Breast epithelium (tissue), 2 donors: ENCODE results near the genes SLC17A1, H1-1, H2AC6, H3C6 and H4C7.

DNA sequence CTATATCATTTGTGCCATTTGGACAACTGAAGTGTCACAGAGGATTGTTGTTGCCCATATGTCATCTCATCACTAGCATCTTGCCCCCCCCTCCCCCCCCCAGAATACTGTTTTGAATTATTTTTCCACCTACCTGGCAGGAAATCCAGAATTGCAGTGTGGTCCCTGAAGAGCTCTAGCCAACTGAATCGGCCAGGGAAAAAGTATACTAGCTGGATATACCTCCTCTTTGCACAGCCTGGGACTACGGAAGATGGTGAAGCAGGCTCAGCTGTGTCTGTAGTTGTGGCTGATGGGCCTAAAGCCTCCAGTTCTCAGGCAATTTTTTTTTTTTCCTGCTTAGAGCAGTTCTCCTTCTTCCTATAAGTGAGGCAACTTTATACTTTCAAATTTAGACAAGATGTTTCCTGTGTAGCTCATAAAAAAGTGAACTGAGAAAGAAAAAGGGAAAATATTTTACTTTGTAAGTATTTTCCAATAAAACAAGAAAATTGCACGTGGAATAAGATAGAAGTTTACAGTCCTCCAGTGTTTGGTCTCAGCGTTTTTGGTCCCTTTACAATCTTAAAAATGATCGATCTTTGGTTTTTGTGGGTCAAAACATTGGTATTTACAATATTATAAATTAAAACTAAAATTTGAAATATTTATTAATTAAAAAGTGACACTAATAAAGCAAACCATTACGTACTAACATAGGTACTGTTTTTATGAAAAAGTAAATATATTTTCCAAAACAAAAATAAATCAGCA is 172.9 kb downstream of the CARMIL1 start:
- PRO-cap: unidirectional peak, minus-strand start at position 285 of the sequence
- RAMPAGE, long total RNA, 2 experiments: no peak in any of the 2 experiments

DNA sequence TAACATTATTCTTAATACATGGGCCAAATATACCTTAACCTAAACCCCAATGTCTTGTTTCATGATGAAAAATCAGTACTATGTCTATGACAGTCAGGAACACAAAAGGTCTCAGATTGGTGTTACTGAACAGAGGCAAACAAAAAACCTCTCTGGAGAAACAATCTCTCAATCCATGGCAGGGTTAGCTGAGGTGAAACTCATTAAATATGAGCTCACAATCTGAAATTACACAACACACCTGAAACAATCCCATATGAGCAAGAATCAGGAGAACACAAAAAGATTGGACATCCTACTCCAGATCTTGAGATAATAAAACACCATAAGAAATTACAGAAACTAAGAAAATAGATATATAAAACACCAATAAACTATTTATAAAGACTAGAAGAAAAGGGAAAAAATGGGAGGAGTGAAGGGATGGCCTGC is 6.5 kb upstream of the SLC17A4 start:
- PRO-cap: no peak
- RAMPAGE, long total RNA, 2 experiments: no peak in any of the 2 experiments

- PRO-cap: no peak
- RAMPAGE, long total RNA, 2 experiments: no peak in any of the 2 experiments
Measured at GRCh38 chr6:25831715-25832465, at the start of gene SLC17A1. Gene SLC17A1 (minus strand): TSS chr6:25832052.

DNA sequence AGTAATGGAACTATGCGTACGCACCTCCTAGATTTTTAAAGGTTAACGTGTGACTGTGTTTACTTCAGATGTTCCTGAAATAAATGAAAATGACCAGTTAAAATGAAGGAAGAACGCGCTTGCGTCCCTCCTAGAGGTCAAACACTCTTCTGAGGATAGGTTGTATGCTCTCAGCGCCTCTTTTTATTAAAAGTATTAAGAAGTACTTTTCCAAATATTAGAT is 24.6 kb downstream of the H1-1 start:
- PRO-cap: no peak
- RAMPAGE, long total RNA, 2 experiments: no peak in any of the 2 experiments

DNA sequence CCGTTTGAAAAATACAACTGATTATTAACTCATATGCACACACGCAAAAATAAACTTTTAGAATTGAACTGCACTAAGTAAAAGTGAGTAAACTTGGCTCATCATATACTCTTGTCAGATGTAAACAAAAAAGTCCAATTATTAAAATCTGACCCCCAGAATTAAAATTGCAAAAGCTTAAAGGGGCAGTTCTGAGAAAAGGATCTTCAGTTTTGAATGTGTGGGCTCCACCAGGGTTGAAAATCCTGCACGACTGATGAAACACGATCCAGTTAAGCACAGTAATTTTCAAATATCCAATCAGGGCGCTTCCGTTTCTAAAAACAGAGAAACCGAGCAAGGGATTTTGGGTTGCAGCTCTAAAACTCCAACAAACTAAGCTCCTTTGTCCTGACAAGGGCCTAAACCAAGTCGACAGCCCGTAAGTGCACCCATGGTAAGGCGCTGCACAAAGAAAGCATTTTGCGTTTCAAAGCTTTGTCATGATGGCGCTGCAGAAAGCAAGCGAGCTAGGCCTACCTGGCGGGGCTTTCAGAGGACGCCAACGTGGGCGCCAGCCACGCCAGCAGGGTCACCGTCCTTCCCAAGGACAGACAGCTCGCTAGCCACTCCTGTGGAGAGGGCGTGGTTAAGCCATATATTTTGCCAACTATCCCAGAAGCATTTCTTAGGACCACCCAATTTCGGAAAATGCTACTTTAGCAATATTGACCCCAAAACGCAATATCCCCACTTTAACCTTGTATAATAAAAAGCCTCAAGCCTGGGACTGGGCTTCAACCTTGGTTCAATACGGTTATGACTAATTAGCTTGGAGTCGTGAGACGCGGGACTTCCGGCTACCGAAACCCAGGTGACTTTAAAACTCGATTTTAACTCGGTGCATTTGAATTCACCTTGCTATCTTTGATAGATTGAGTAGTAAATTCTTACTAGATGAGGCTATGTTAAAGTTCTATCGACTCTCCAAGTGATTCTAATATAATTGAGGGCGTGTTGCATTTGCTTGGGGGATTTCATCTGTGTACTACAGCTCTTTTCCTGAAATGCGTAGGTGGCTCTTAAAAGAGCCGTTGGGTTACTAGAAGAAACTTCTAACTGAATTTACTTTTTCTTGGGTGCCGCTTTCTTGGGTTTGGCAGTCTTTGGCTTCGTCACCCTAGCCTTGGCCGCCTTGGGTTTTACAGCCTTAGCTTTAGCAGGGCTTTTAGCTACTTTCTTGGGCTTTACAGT is 1.2 kb downstream of the H1-1 start:
- PRO-cap: no peak
- RAMPAGE, long total RNA, 2 experiments: no peak in any of the 2 experiments

DNA sequence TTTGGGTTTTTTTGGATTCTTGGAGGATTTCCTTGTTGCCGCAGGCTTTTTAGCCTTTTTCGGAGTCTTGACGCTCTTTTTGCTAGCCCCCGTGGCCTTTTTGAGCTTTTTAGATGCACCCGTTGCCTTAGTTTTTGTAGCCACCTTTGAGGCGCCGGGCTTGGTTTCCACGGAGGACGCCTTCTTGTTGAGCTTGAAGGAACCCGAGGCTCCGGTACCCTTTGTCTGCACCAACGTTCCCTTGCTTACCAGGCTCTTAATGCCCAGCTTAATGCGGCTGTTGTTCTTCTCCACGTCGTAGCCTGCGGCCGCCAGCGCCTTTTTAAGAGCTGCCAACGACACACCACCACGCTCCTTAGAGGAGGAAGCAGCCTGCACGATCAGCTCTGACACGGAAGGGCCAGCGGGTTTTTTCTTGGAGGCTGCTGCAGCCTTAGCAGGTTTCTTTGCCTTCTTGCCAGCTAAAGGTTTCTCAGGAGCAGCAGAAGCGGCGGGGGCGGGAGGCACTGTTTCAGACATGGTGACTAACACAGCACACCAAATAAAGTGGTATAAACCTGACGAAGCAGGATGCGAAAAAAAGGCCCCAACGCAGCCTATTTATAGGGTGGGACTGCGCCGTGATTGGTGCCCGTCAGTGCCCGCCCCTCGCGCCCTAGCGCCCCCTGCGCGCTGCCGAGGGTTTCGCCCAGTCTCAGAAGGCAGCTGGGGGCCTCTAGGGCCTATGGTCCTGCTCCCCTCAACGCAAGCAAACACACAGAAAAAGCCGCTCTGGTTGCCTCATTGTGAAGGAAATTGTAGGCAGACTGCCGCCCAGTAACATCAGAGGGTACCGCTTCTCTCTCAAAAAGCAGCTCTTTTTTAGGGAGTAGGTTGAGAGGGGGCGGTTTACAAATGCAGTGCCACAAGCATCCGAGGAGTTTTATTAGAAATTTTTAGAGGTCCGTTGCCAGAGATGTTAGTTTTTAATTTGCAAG is at the start of gene H1-1:
Gene H1-1, minus strand, starts transcription at position 574 of the 977 bp plus-strand sequence.
- PRO-cap: no peak
- RAMPAGE, long total RNA, 2 experiments: no peak in any of the 2 experiments

DNA sequence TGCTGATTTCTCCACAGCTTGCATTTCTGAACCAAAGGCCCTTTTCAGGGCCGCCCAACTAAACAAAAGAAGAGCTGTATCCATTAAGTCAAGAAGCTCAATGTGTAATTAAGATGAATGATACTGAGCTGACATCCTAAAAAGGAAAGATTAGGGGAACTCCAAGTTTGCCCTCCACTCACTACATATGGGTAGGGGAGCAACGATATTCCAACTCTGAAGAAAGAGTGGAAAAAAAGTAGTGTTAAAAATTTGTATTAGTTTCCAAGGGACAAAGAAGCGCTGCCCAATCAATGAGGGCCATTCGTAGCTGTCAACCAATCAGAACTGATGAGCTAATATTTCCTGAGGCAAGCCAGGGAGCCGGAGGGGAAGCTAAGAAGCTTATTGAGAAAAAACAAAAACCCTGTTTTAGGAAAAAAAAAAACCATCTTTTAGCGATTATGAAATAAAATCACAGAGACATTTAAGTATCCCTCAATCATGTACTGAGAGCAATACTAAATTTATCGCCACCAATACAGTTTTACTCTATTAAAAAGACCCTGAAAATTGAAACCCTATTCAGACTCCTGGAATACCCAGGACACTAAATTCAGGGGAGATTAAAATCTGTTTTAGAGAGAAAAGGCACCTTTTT is 665 bp downstream of the H4C1 start:
- PRO-cap: unidirectional peak, minus-strand start at position 227 of the sequence
- RAMPAGE, long total RNA, 2 experiments: no peak in any of the 2 experiments

DNA sequence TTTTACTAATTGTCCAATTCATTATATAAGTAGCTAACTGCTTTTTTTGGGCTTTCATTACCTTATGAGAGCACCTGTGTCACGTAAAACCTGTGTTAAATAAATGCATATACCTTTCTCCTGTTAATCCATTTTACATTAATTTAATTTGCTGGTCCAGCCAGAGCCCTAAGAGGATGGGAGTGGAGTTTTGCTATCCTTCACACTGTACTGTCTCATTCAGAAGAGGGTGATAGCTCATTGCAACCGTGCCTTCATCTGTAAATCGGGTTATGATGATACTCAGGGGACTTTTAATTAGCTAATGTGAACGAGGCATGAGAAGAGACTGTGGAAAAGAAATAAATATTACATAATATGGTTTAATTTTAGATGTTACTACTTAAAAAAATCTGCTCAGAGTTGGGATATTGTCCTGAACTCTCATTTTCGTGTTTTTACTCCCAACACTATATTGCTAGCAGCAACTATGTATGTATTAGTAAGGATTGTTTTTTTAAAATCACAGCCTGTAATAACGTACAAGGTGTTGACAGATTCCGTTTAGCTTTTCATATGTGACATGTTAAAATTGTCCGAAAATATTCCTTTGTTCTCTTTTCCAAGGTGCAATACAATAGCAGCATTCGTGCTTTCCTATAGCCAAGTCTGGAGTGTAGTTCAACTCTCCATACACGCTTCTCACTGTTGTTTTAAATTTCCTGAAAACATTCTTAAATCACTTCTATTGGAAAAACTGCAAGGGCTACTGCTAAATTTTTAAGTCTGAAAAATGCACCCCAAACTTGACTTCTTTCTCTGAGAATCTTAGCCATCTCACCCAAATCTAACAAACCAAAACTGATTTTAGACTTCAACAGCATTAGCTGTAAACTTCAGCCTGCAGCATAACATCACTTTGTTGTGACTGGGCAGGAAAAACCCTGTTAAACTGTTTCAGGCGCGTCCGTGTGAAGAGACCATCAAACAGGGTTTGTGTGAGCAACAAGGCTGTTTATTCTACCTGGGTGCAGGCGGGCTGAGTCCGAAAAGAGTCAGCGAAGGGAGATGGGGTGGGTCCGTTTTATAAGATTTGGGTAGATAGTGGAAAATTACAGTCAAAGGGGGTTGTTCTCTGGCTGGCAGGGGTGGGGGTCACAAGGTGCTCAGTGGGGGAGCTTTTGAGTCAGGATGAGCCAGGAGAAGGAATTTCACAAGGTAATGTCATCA is 1.2 kb upstream of the H4C2 start:
- PRO-cap: no peak
- RAMPAGE, long total RNA, 2 experiments: no peak in any of the 2 experiments

DNA sequence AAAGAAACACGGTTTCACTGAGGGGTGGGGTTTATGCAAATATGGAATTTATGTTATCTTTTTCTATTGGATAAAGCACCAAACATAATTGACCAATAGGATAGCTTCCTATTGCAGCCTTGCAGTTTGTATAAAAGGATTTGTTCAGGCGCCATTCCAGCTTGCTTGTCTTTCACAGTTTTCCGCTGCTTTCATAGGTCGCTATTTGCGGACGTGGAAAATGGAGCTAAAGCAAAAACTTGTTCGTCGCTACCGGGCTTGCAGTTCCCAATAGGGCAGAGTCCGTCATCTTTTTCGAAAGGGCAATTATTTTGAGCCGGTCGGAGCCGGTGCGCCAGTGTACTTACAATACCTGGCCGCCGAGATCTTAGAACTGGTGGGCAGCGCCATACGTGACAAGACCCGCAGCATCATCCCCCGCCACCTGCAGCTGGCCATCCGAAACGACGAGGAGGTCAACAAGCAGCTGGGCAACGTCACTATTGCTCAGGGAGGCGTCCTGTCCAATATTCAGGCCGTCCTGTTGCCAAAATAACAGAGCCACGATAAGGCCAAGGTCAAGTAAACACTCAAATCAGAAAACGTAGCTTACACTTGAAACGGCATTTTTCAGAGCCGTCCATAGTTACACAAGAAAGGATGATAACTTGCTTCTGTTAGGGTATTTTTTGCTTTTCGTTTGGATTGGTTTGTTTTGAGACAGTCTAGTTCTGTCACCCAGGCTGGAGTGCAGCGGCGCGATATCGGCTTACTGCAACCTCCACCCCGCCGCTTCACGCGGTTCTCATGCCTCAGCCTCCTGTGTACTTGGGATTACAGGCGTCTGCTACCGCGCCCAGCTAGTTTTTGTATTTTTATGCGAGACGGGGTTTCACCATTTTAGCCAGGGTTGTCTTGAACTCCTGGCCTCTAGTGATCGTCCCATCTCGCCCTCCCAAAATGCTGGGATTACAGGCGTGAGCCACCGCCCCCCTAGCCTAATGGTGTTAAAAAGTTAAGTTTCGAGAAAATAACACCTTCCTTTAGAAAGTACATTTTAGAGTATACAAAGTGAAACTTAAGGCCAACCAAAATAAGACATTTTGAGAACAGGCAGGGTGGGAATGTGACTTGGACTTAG is 640 bp upstream of the H2BC3 start:
- PRO-cap: bidirectional peak, plus-strand start at position 159 of the sequence, minus-strand start outside the sequence; bidirectional peak, plus-strand start at position 476 of the sequence, minus-strand start at position 432 of the sequence; unidirectional peak, minus-strand start at position 788 of the sequence
- RAMPAGE, long total RNA, 2 experiments: no peak in any of the 2 experiments

DNA sequence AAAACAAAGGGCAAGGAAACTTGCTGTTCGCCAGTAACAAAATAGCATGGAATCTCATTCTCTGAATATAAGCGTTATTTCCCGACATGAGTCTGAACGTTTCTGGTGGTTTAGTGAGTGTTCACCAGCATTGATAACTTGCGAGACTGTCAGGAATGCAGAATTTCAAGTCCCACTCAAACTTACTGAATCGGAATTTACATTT is 369 bp upstream of the H3C3 start:
- PRO-cap: no peak
- RAMPAGE, long total RNA, 2 experiments: no peak in any of the 2 experiments

DNA sequence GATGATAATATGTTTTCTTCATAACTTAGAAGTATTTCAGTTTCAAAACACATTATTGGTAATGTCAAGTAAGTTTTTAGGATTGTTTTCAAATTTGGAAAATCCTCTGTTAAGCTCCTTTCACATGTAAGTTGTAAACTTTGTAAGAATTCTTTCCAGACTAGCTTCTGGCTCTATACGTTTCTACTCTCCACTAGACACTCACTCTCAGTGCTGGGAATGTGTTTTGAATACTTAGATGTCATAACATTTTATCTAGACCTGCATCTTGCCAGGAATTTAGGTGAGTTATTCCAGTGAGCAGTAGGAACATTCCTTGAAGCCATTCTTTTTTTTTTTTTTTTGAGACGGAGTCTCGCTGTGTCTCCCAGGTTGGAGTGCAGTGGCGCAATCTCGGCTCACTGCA is 1.7 kb downstream of the H3C3 start:
- PRO-cap: no peak
- RAMPAGE, long total RNA, 2 experiments: no peak in any of the 2 experiments

- PRO-cap: no peak
- RAMPAGE, long total RNA, 2 experiments: no peak in any of the 2 experiments
Measured at GRCh38 chr6:26103185-26103551, 565 bp upstream of the H4C3 start.

DNA sequence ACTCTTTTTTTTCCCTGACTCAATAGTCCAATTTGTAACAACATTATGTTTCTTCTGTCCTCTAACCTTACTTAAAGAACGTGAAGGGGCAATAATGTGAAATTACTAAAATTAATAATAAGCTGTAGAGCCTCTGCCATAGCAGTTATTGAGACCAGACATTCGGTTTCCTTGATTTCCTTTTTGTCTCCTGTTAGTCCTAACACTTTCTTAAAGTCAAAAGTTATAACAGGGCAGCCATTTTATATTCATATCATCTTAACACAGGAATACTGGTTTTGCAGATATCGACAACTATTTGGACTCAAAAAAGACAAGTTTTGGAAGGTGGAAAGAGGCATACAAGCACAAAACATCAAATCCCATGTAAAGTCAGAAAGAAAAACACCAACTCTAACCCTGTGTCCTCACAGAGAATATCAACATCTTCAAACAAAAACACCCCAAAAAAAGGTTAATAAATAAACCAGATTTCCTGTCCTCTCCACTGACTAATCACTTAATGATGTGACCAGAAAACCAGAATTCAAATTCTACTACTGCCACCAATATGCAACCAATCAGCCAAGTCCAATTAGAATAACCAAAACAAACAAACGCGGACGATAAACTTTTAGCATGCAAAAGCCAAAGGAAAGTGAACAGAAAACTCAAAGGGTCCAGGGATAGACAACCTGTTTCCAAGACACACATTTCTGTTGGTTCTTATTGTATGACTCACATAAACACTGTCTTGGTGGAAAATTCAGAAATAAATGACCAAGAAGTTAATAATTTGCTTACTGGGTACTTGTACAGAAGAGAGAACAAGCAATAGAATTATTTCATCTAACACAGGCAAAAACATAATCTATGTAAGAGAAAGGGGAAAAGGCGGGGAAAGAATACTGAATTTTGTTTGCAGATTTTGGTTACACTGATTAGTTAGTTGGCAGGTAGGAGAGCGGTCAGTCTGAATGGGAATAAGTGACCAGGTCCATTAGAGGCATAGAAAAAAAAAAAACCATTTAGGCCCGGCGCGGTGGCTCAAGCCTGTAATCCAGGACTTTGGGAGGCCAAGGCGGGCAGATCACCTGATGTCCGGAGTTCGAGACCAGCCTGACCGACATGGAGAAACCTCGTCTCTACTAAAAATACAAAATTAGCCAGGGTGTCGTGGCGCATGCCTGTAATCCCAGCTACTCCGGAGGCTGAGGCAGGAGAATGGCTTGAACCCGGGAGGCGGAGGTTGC is 2.5 kb downstream of the H2BC4 start:
- PRO-cap: no peak
- RAMPAGE, long total RNA, 2 experiments: no peak in any of the 2 experiments

- PRO-cap: bidirectional peak, plus-strand start at chr6:26124172, minus-strand start at chr6:26123926; unidirectional peak, plus-strand start at chr6:26124355
- RAMPAGE, long total RNA, 2 experiments: no peak in any of the 2 experiments
Measured at GRCh38 chr6:26124025-26125141, at the start of gene H2AC6. Gene H2AC6 (plus strand): TSS chr6:26124172.

DNA sequence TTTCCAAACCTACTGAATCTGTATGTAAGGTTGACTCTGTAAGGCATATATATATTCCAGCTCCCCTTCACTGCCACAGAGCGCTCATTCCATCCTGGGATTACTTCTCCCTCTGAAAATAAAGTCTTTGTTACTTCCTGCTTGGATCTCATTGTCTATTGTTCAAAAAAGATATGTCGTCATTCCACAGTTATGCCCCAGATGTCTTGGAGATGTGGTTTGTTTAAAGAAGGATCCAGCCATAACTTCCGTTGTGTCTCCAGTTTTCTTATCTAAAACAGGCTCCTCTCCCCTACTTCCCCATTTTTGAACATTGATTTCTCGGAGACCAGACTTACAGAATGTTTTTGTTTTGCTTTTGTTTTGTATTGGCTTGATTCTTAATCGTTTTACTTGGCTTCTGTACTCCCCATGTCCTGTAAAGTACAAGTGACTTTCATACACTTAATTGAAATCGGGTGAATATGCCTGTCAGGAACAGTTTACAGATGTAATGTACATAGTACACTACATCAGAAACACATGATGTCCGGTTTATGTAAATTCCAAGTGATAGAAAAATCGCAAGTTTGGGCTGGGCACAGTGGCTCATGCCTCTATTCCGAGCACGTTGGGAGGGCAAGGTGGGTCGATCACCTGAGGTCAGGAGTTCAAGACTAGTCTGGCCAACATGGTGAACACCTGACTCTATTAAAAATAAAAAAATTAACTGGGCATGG is 1.6 kb downstream of the H4C5 start:
- PRO-cap: bidirectional peak, plus-strand start at position 303 of the sequence, minus-strand start at position 114 of the sequence
- RAMPAGE, long total RNA, 2 experiments: start-site peak on the minus strand in 2 of 2 experiments, centred at positions 113 to 123 of the sequence, 8 to 137 reads per replicate

- PRO-cap: no peak
- RAMPAGE, long total RNA, 2 experiments: no peak in any of the 2 experiments
Measured at GRCh38 chr6:26215031-26215201, 1.6 kb downstream of the H2BC8 start.

DNA sequence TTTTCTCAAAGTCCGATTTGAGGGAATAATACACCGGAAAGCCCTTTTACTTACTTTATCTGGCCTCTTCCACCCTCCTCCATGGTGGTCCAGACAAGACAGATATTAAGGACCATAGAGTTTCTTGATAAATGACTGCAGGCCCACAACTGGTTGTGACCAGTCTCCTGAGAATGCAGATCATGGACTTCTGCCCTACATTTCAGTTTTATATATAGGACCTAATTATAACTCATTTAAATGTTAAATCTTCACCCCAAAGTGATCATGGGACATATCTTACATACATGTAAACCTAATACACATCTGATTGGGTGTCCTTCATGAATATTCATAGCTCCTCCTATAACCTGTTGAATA is 3.5 kb downstream of the H2AC8 start:
- PRO-cap: no peak
- RAMPAGE, long total RNA, 2 experiments: no peak in any of the 2 experiments

DNA sequence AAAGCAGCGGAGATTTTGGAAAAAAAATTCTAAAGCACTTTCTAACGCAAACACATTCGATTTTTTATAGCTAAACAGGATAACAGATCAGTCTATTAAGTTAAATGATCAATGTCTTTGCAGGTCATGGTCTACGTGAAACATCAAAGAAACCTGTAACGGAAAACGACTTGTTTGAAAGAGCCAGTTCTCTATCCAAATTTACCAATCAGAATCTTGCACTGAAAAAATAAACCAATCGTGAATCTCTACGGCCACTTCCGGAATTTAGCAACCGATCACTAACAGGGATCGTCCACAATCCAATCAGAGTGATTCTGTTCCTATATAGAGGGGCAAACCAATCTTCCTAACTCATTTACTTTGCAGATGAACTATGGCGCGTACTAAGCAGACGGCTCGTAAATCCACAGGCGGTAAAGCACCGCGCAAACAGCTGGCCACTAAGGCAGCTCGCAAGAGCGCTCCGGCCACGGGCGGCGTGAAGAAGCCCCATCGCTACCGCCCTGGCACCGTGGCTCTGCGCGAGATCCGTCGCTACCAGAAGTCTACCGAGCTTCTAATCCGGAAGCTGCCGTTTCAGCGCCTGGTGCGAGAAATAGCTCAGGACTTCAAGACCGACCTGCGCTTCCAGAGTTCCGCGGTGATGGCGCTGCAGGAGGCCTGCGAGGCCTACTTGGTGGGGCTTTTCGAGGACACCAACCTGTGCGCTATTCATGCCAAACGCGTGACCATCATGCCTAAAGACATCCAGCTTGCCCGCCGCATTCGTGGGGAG is at the start of gene H3C6:
Gene H3C6, plus strand, starts transcription at position 357 of the 778 bp plus-strand sequence.
- PRO-cap: unidirectional peak, plus-strand start at position 357 of the sequence
- RAMPAGE, long total RNA, 2 experiments: no peak in any of the 2 experiments

DNA sequence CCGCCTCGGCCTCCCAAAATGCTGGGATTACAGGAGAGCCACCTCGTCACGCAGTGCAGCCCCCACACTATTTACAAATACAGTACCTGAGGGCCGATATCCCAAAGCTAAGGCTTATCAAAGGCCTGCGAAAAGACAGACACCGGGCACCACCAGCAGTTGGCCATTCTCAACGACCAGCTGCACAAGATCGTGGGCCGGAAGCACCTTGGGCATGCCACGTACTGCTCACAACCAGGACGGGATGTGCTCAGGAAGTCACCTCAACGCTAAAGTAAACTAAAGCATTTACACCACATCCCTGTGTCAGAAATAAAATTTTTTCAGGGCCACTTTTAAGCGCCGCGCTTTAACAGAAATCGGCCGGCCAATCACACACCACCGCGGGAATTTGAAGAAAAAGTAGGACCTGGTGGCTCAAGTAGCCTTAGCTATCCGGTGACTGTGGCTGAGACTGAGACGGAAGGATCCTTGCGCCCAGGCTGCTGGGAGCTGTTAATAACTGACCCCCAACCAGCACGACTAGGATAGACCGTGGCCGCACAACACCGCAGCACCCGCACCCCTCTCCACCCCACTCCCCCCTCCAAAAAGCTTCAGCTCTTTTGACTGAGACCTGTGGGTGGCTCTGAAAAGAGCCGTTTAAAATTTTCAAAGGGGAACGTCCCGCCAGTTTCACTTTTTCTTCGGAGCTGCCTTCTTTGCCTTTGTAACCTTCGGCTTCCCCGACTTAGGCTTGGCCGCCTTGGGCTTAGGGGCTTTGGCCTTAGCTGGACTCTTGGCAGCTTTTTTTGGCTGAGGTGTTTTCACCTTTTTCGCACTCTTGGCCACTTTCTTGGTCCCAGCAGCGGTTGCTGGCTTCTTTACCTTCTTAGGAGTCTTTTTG is 951 bp downstream of the H1-3 start:
- PRO-cap: no peak
- RAMPAGE, long total RNA, 2 experiments: no peak in any of the 2 experiments

DNA sequence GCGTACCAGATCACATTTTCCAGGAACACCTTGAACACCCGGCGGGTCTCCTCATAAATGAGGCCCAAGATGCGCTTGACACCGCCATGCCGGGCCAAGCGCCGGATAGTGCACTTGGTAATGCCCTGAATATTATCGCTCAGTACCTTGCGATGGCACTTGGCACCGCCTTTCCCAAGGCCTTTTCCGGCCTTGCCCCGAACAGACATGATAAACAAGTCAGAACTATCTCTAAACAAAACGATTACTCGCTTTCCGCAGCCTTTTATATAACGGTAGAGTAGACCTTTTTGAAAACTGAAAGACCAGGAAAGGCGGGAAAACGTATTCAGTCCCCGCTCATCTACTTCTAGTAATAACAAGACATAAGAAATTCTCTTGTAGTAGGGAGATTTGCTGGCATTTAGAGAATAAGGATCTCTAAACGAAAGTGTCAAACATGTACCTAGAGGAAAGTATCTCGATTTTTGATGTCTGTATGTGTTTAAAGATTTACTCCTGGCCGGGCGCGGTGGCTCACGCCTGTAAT is at the start of gene H4C7:
Gene H4C7, minus strand, starts transcription at position 228 of the 529 bp plus-strand sequence.
- PRO-cap: no peak
- RAMPAGE, long total RNA, 2 experiments: no peak in any of the 2 experiments